HTERT-HM (cell line): Measurements from ENCODE around the gene ZNF350.

DNA sequence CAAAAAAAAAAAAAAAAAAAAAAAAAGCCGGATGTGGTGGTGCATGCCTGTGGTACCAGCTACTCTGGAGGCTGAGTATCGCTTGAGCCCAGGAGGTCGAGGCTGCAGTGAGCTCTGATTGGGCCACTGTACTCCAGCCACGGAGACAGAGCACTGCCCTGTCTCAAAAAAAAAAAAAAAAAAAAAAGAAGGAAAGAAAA, 1.6 kb downstream of the KLK10 start:
- RRBS = no CpG with 5 or more reads among the region's 4 CpGs

- RRBS = no CpG with 5 or more reads among the region's 15 CpGs
Measured at GRCh38 chr19:51027413-51028377, 1.3 kb upstream of the KLK11 start.

GRCh38 chr19:51098479-51099334, 9.5 kb downstream of the CTU1 start:
- RRBS = 57% methylated on average over 13 of the region's 98 CpGs

GRCh38 chr19:51325324-51325993, 14.0 kb downstream of the IGLON5 start:
- RRBS = no CpG with 5 or more reads among the region's 25 CpGs

GRCh38 chr19:51338646-51339488, 3.1 kb downstream of the VSIG10L start:
- RRBS = 2% methylated on average over 22 of the region's 43 CpGs

DNA sequence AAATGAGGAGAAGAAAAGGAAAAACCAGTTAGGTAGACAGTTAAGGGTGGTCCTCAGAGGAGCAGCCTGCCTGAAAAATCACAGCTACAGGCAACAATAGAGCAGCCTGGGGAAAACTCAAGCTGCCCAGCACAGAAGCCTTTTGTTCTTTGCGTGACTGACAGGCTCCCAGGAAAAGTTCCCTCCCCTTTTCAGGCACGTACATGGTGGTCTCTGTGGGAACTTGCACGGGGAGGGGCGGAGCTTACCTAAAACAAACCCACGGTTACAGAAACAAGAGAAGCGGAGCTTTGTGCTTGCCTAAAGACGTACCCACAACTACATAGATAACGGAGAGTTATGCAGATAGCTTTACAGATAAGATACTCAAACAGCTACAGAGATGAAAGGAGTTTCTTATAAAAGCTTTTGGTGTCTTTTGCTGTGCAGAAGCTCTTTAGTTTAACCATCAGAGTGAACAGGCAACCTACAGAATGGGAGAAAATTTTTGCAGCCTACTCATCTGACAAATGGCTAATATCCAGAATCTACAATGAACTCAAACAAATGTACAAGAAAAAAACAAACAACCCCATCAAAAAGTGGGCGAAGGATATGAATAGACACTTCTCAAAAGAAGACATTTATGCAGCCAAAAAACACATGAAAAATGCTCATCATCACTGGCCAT, 11.4 kb downstream of the ETFB start:
- RRBS = no CpG with 5 or more reads among the region's 9 CpGs

- RRBS = no CpG with 5 or more reads among the region's 9 CpGs
Measured at GRCh38 chr19:51364023-51364779, 2.0 kb downstream of the ETFB start.

- RRBS = no CpG with 5 or more reads among the region's 18 CpGs
Measured at GRCh38 chr19:51421935-51422242, 4.4 kb upstream of the SIGLEC10 start.

DNA sequence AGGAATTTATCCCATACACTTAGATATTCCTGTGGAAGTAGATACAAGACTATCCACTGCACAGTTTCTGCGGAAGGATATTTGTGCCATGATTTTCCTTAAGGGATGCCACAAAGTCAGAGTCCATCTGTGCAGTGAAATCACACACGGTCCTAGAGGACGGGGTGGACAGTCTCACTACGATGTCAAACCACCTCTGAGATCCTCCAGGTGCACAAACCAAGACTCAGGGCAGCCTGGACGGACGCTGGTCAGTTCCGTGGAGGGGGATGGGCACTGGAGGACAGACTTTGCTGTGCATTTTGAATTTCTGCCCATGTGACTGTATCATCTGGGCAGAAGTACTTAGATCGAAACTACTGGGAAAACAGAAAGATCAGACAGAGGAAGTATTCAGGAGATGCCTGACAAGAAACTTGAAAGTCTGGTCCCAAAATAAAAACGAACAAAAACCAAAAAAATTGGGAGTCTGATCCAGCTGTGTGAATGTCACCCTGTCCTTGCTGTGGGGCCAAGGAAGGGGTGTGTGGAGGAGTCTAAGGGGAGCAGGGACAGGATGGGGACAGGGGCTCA, 1.7 kb downstream of the SIGLEC8 start:
- RRBS = no CpG with 5 or more reads among the region's 9 CpGs

GRCh38 chr19:51547712-51548948, 16.7 kb upstream of the SIGLEC6 start:
- RRBS = no CpG with 5 or more reads among the region's 11 CpGs

GRCh38 chr19:51647025-51647477, 426 bp upstream of the SIGLEC14 start:
- RRBS = 0% methylated on average over 2 of the region's 7 CpGs

DNA sequence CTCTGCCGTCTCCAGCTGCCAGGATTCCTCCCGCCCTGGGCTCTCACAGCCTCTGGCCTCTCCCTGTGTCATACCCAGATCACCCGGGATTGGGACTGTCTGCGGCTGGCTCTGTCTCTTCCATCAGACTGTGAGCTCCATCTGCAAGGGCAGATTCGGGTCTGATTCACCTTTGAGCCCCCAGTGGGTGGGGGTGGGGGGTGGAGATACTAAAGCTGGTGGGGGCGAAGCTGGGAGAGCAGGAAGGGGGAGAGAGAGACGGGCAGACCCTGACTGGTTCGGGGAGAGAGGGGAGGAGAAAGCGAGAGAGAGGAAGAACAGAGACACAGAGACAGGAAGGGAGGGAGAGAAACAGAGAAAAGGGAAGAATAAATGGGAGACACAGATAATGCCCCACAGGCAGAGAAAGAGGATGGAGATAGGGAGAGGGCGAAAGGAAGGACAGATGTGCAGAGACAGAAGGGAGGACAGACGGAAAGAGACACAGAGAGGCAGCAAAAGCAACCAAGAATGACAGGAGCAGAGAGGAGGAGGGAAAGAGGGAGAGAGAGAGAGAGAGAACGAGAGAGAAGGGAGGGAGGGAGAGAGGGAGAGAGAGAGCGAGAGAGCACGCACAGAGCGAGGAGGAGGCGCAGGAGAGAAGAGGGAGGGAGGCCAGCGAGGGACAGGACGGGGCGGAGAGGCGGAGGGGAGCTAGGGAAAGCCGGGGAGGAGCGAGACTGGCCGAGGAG, 4.6 kb upstream of the SPACA6 start:
- RRBS = no CpG with 5 or more reads among the region's 23 CpGs

- RRBS = no CpG with 5 or more reads among the region's 9 CpGs
Measured at GRCh38 chr19:51771304-51771901, 10.4 kb downstream of the FPR2 start.

GRCh38 chr19:51830062-51830645, 35.2 kb downstream of the FPR3 start:
- RRBS = no CpG with 5 or more reads among the region's 2 CpGs

DNA sequence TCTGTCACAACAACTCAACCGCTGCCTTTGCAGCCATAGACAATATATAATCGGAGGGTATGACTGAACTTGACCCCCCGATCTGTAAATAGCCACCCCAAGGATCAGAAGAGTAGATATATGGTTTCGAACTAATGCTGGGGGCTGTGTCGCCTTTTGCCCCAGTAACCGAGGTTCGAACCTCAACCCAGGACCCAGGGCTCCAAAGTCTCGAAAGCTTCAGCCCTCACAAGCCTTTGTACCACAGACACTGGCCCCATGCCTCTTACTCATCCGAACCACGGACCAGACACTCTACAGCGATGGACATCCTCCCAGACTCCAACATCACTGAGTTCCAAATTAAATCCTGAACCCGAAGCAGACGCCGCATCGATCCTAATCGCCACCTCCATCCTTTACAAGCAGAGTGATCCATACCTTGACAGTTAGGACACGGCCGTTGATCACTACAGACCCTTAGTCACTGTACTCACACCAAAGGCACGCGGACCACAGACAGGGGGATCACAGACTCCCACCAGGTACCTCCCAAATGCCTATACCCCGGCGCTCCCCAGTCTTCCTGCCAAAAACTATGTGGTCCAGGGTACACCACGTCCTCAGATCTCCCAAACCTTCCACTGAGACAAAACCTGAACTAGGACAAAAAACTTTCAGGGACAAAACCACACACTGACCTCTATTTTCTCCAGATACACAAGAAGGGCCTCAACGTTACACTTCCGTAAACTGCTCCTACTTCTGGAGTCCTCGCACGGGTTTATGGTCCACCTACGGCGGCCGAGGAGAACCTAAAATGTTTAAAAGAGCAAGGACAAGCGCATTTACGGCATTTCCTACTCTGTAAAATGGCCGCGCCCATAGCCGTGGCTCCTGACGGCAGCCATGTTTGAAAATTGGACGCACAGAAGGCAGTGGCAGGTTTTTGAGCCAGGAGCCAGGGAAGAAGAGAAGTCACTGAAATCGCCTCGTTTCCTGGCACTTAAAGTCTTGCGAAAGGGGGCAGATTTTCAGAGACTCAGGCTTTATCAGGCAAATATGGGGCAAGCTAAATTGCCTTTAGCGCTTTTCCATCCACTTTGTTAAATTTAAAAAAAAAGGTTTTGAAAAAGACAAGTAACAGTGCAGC, at the start of gene ZNF350:
Gene ZNF350 (minus strand): TSS at position 751 of the 1,132 bp plus-strand sequence.
- RRBS = no CpG with 5 or more reads among the region's 41 CpGs

DNA sequence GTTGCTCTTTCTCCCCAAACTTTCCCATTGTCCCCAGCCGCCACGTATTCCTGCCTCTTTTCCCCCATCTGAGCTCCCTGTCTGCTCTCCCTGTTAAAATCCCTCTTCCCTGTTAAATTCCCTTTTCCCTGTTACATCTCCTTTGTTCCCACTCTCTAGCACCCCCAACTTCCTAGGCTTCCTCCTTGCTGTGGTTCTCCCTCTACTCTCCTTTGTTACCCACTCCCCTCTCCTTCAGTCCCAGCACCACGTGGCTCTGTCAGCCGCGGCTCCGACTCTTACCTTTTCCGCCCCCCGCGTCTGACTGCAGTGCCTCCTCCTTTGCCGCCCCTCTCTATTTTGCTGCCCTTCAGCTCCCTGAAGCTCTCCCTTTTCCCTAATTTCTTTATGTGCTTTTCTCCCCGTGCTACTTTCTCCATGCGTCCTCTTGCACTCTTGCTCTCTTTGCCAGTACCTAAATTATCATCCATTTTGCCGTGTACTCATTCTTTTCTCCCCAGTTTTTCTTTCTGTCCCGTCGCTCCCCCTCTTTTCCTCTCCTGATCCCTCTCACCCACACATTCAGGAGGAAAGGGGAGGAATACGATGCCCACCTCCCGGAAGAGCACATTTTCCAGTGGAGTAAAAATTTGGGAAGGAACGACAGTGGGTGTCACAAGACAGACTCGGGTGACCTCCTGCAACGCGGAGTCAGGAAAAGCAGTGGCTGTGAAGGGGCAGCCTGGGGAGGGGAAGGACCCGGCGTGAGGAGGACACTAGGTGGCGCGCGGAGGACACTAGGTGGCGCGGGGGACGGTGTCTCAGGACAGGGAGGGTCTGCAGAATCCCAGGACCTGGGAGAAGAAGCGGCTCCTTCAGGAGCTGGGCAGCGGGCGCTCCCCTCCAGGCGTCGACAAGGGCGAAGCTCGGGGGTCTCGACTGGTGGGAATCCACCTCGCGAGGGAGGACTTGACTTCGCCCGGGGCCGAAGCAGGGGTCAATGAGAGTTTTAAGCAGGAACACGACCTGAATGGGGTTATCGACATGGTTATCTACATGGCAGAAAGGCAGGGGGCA, 788 bp downstream of the ZNF616 start:
- RRBS = no CpG with 5 or more reads among the region's 44 CpGs

GRCh38 chr19:52170286-52171318, 819 bp downstream of the ZNF836 start:
- RRBS = 2% methylated on average over 7 of the region's 34 CpGs

- RRBS = no CpG with 5 or more reads among the region's 5 CpGs
Measured at GRCh38 chr19:52215766-52216400, 26.0 kb downstream of the PPP2R1A start.

GRCh38 chr19:52229337-52229836, 39.5 kb downstream of the PPP2R1A start:
- RRBS = no CpG with 5 or more reads among the region's 7 CpGs

DNA sequence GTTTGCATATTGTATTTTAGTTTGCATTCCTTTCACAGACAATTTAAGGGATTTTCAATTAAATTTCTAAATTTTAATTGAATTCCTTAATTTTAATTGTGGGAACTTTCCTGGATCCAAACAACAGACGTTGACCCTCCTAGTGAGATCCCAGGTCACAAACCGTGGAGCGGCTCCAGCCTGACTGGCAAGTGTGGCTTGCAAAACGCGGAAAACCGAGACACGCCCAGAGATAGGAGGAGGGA, 217 bp upstream of the ZNF766 start:
- RRBS = no CpG with 5 or more reads among the region's 7 CpGs